Mammary epithelial cell (primary cell): Measurements from ENCODE around the gene SAE1.

GRCh38 chr19:46408718-46409123 lies 4.6 kb downstream of the CCDC8 start:
- CAGE, long polyA plus RNA, result no peak
- RRBS, result no CpG with 5 or more reads among the region's 11 CpGs

- CAGE, long polyA plus RNA, result no peak
- RRBS, result no CpG with 5 or more reads among the region's 8 CpGs
Measured at GRCh38 chr19:46605035-46605304, 3.8 kb downstream of the CALM3 start.

GRCh38 chr19:46649231-46650009 lies 11.6 kb downstream of the DACT3 start:
- CAGE, long polyA plus RNA, result no peak
- RRBS, result 16% methylated on average over 39 of the region's 108 CpGs

- CAGE, long polyA plus RNA, result no peak
- RRBS, result 86% methylated on average over 3 of the region's 18 CpGs
Measured at GRCh38 chr19:46654590-46655241, 6.3 kb downstream of the DACT3 start.

DNA sequence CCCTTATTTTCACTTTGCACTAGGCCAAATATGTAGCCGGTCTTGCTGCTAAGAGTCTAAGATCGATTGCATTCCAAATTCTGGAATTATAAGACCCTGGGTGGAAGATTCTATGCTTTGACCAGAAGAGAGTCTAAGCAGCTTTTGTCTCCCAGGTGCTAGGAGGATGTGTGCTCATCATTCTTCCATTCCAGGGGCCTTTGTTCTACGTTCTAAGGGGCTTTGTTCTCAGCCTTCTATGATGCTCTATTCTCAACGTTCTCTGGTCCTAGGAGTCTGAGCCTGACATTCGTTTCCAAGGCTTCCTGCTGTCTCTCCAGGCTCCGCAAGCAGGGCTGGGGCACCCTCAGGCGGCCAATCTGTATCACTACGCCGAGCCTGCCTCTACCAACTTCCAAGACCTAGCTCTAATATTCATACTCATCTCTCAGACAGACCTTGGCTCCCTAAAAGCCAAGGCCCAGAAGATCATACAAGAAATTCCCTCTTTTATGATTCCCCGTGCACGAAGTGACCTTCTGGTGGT lies 929 bp upstream of the DACT3 start:
- CAGE, long polyA plus RNA, result no peak
- RRBS, result no CpG with 5 or more reads among the region's 11 CpGs

DNA sequence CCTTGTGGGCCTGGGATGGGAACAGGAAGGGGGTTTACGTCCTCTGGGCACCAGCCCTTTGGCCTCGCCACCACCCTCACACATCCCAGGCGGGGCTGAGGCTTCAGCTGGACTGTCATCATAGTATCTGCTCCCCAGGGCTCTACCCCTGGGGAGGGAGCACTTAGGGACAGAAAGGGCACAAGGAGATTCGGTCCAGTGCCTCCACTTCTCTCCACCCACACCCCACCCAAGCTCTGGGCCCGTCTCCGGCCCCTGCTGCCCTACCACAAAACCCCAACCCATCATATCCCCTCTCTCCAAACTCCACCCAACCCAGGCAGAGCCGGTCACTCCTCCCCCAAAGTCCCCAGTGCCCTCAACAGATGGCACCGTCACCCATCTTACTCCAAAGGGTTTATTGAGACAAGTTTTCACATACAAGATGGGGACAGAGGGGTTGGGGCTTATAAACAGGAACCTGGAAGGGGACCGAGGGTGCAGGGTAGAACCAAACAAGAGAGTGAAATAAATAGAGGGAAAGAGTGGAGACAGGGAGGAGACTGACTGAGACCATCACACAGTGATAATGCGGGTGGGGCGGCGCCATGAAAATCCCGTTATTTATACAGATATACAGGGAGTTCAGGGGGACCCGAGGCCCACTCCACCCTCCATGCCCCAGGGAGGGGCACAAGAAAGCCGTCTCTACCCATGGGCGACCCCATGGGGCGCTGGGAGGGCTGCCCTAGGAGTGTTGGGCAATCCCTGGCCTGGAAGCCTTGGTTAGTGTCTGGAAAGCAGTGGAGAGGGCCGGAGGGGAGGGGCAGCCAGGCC lies 2.4 kb upstream of the PRKD2 start:
- CAGE, long polyA plus RNA, result no peak
- RRBS, result 97% methylated on average over 2 of the region's 18 CpGs

- CAGE, long polyA plus RNA, result no peak
- RRBS, result no CpG with 5 or more reads among the region's 28 CpGs
Measured at GRCh38 chr19:46724963-46726039, 8.4 kb upstream of the PRKD2 start.

DNA sequence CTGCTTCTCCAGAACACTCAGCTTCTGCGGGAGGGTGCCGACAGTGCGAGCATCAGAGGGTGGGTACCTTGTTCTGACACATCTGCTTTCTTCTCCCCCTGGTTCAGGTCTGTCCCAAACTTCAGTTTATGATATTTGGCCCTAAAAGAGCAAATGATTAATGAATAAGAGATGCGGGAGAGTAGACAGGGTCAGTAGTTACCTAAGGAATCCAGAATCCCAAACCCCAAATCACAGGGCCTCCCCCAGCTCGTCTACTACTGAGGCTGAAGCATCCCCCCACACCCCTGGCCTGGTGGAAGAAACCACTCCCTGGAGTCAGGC lies 7.8 kb upstream of the FKRP start:
- CAGE, long polyA plus RNA, result no peak
- RRBS, result no CpG with 5 or more reads among the region's 5 CpGs

GRCh38 chr19:46861570-46862555 lies 1.1 kb downstream of the ARHGAP35 start:
- CAGE, long polyA plus RNA, result no peak
- RRBS, result 3% methylated on average over 2 of the region's 24 CpGs

DNA sequence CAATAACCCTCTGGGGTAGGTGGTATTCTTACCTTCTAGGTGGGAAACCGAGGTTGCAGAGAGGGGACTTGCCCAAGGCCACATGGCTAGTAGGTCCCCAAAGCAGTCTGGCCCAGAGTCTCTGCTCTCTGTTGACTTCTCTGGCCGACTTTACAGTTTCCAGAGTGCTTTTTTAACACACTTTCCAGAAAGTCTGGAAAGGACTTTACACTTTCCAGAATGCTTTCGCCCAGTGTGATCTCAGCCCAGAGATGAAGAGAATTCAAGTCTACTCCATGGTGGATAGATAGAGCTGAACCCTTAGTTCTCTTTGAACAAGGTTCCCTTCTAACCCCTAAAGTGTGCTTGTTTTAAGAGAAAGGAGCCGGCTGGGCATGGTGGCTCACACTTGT lies 12.2 kb downstream of the ARHGAP35 start:
- CAGE, long polyA plus RNA, result no peak
- RRBS, result no CpG with 5 or more reads among the region's 4 CpGs

GRCh38 chr19:47001630-47002139 lies 18.0 kb upstream of the NPAS1 start:
- CAGE, long polyA plus RNA, result no peak
- RRBS, result no CpG with 5 or more reads among the region's 10 CpGs

GRCh38 chr19:47094622-47095755 lies 18.6 kb downstream of the ZC3H4 start:
- CAGE, long polyA plus RNA, result no peak
- RRBS, result 41% methylated on average over 2 of the region's 16 CpGs

DNA sequence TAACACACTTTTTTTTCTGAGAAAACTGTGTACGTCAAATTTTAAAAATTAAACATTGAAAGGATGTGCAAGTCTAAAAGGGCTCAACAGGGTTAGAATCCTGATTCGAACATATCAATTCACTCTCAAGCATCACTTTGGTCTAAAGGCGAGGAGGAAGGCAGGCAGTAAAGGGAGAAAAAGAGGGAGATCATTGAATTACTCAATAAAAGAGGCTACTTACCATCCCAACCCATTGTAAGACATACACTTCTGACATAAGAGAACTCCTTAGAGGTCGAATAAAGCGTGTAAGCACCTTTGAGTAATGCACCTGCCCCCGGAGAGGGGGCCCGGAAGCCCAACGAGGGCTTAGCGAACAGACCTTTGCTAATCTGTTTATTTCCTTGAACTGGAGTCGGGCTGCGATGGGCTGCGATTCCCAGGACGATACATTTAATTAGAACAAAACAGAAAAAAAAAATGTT lies 3.1 kb downstream of the ZC3H4 start:
- CAGE, long polyA plus RNA, result no peak
- RRBS, result no CpG with 5 or more reads among the region's 13 CpGs

DNA sequence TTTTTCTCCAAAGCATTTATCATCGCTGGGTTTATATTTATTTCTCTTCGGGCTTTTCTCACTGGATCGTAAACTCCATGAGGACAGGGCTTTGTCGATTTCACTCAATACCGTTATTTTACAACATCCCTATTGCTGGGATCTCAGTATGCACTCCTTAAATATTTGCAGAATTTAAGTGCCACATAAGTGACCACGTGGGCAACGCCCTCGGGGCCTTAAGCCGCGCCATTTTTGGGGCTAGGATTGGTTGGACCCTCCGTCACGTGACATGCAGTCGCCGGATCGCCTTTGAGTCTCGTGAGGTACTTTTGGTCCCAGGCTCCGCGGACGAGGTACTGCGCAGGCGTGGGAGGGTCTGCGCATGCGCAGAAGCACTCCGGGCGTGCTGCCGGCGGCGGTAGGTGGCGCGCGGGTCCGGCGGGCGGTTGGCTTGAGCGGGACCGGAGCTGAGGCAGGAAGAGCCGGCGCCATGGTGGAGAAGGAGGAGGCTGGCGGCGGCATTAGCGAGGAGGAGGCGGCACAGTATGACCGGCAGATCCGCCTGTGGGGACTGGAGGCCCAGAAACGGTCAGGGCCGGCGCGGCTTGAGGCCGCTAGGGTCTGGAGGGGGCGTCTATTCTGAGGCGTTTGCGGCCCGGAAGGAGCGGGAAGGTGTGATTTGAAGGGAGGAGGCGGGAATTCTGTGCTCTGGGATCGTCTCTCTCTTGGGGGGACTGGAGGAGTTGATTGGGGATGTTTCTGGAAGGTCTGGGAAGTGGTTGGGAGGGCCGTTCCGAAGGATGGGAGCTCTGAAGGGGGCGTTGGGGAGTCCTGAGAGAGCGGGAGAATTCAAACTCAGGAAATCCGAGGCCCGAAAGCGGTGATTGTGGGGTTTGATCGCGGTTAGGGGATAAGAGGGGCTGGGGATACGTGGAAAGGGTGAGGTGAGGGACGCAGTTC lies at the start of gene SAE1:
Gene SAE1, plus strand, starts transcription at position 377 of the 942 bp plus-strand sequence.
- CAGE, long polyA plus RNA, result no peak
- RRBS, result 1% methylated on average over 21 of the region's 67 CpGs

GRCh38 chr19:47225748-47226424 lies 5.1 kb downstream of the BBC3 start:
- CAGE, long polyA plus RNA, result no peak
- RRBS, result 1% methylated on average over 12 of the region's 59 CpGs

- CAGE, long polyA plus RNA, result no peak
- RRBS, result 7% methylated on average over 25 of the region's 54 CpGs
Measured at GRCh38 chr19:47239591-47240023, 8.6 kb upstream of the BBC3 start.

- CAGE, long polyA plus RNA, result no peak
- RRBS, result no CpG with 5 or more reads among the region's 56 CpGs
Measured at GRCh38 chr19:47257008-47258205, 1.1 kb downstream of the CCDC9 start.

DNA sequence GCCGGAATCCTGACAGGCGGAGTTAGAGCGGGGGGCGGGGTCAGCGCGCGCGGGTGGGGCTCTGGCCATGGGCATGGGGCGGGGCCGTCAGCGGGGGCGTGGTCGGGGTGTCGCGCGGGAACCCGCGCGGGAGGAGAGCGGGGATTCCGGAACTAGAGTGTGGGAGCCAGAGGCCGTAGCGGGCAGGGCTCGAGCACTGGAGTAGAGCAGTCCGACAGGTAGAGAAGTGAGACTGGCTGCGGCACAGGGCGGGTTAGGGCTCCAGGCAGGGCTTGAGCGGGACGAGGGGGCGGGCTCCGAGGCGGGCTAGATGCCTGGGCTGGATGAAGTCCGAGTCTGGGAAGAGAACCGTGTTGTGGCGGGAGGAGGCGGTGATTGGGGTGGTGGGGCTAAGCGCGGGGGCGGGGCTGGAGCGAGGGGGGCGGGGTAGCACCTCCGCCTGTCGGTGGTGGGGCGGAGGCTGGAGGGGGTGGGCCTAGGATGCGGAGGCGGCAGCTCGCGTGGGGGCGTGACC lies 347 bp upstream of the INAFM1 start:
- CAGE, long polyA plus RNA, result no peak
- RRBS, result no CpG with 5 or more reads among the region's 49 CpGs

- CAGE, long polyA plus RNA, result no peak
- RRBS, result no CpG with 5 or more reads among the region's 12 CpGs
Measured at GRCh38 chr19:47323056-47323440, 8.9 kb upstream of the C5AR2 start.

GRCh38 chr19:47382422-47382695 lies 33.2 kb downstream of the DHX34 start:
- CAGE, long polyA plus RNA, result no peak
- RRBS, result 100% methylated on average over 1 of the region's 6 CpGs